Gastroesophageal sphincter (tissue), 4 donors: ENCODE measurements around a stretch of chr1.

DNA sequence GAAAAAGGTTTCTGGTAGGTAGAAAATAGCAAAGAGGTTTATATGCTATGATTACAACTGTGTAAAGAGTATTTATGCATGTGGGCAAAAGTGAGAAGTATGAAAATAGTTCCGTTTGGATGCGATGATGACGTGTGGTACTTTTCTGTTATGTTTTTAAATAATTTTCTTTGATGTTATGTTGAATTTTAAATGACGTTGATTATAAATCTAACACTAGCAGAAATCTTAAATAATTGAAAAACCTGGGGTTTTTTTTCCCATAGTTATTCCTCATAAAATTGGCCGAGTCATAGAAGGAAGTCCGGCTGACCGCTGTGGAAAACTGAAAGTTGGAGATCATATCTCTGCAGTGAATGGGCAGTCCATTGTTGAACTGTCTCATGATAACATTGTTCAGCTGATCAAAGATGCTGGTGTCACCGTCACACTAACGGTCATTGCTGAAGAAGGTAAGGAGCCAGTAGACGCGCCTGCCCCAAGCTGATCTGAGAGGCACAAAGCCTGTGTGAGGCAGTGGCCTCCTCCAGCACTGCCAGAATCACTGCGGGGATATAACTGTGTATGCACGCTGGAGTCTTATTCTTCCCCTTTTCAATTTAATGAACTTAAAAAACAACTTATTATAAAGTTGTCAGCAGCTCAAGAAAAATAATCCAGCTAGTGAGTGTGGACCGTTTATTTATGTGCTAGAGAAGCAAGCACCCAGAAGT is 100.3 kb downstream of the PHTF1 start:
- PRO-cap = no peak
- RAMPAGE, long total RNA, 4 experiments = no peak in any of the 4 experiments

DNA sequence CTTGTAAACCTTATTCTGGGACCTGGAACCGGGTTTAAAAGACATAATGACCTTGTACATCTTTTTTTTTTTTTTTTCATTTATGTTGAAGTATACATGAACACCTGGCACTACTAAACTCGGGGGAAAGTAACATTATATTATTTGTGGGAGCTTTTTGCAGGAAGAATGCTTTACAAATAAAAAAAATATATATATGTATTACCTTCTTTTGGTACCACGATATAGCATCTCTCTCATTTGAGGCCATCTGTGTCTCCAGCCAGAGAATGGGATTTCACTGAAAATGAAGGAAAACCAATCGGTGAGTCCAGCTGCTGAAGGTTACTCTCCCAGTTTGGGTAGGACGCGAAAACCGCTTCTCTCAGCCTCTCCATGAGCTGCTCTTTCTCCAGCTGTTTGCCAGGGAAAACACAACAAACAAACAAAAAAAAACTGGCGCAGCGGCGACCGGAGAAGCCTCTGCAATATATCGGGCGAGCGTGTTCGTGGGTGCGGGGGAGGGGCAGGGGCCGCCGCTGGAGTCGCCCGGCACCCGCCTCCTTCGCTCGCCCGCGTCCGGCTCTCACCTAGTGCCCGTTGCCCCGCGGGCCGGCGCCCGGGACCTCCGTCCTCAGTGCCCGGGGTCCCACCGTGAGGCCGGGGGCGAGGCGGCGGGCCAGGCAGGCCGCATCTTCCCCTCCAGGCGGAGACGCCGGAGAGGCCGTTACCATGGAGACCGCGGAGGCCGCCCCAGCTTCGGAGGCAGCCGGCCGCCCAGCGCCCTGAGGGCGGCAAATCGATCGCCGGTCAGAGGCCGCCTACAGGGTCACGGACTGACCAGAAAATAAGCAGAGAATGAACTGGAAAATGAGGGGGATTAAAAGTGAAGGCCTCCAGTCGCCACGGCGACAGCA is 584 bp downstream of the PHTF1 start:
- PRO-cap = no peak
- RAMPAGE, long total RNA, 4 experiments = no peak in any of the 4 experiments

GRCh38 chr1:113793577-113793827 is 18.8 kb downstream of the RSBN1 start:
- PRO-cap = no peak
- RAMPAGE, long total RNA, 4 experiments = no peak in any of the 4 experiments

- PRO-cap = no peak
- RAMPAGE, long total RNA, 4 experiments = no peak in any of the 4 experiments
Measured at GRCh38 chr1:113804636-113805152, 7.6 kb downstream of the RSBN1 start.

DNA sequence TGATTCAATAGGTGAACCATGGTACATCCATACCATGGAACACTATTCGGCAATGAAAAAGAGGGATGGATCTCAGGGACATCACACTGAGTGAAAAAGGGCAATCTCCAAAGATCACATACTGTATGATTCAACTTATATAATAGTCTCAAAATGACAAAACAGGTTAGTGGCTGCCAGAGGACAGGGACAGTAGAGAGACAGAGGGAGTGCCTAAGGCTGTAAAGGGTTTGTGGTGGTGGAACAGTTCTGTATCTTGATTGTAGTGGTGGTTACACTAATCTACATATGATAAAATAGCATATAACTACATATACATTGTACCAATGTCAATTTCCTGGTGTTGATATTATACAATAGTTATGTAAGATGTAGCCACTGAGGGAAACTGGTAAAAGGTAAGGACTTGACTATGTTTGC is 3.7 kb downstream of the RSBN1 start:
- PRO-cap = no peak
- RAMPAGE, long total RNA, 4 experiments = no peak in any of the 4 experiments

DNA sequence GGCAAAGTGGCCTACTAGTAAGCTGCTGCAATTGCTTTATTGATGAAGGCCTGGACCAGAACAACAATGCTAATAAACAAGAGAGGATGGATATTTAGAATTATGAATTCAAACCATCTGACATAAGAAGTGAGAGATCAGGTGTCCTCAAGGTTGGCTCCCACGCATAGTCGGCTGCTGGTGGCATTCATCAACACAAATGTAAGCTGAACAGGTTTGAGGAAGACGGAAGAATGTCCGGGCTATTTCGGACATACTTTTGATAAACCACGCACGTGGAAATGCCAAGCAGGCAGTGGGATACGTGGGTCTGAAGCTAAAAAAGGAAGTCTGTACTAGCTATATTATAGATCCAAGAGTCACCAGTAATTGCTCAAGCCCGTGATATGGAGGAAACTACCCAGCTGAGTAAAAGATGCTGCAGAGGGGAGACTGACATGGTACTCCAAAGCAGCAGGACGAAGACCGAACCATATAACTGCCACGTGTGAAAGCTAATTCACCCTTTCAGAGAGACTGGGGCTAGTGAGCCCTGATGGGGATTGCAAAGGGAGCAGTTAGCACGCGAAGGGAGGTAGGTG is 489 bp downstream of the AP4B1 start:
- PRO-cap = no peak
- RAMPAGE, long total RNA, 4 experiments = no peak in any of the 4 experiments

DNA sequence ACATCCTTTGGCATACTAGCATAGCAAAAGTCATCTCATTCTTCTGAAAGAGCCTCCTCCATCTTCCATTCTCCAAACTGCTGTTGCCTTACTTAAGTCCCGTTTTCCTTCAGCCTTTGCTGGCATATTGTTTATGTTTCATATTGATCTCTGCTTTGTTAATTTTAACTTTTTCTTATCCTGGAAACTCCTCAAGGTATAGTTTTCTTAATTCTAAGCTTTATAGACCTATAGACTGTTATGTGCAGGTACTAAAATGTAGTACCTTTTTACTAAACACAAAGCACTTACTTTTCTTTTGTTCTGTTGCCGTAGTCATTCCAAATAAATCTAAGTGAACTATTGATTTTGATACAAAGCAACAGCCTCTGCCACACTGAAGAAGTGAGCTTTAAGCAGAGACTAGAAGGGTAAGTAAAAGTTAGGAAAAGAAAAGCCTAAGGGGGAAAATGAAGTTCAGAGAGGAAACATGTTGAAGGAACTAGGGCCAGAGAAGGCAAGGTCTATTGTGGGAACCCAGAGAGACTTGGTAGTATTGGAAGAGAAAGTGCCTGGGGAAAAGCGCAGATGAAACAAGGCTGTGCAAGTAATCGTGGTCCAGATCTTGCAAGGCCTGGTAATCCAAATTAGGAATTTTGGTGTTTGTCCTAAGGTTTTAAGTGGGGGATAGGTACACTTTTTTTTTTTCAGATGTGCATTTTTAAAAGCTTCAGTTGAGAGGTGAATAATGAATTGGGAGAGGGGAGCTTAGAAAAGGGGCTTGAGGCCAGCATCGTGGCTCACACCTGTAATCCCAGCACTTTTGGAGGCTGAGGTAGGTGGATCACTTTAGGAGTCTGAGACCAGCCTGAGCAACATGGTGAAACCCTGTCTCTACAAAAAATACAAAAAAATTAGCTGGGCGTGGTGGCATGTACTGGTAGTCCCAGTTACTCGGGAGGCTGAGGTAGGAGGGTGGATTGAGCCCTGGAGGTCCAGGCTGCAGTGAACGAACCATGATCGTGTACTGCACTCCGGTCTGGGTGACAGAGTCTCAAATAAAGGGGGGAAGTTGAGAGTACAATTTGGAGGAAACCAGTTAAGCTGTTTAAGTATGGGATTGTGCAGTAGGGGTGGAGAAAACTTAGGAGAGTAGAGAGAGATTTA is 4.1 kb downstream of the HIPK1 start:
- PRO-cap = no peak
- RAMPAGE, long total RNA, 4 experiments = no peak in any of the 4 experiments

DNA sequence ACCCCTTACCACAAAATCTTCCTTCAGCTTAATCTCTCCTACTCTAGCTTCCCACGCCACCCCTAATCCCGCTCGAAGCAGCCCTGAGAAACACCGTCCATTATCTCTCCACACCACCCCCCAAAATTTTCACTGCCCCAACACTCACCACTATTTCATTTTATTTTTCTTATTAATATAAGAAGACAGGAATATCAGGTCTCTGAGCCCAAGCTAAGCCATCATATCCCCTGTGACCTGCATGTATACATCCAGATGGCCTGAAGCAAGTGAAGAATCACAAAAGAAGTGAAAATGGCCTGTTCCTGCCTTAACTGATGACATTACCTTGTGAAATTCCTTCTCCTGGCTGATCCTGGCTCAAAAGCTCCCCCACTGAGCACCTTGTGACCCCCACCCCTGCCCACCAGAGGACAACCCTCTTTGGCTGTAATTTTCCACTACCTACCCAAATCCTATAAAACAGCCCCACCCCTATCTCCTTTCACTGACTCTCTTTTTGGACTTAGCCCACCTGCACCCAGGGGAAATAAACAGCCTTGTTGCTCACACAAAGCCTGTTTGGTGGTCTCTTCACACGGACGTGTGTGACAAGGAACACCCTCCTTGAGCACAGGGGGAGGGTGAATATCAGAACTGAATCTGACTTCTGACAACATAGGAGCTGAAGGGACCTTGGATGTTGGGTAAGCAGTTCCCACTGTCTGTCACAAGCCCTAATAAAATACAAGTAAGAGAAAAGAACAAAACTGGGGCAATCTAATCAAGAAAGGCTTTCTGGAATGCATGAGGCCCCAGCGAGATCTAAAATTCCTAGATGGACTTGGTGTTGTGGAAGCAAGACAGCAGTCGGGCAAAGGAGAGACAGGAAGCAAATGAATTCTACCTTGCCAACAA is 52.9 kb downstream of the OLFML3 start:
- PRO-cap = no peak
- RAMPAGE, long total RNA, 4 experiments = no peak in any of the 4 experiments

DNA sequence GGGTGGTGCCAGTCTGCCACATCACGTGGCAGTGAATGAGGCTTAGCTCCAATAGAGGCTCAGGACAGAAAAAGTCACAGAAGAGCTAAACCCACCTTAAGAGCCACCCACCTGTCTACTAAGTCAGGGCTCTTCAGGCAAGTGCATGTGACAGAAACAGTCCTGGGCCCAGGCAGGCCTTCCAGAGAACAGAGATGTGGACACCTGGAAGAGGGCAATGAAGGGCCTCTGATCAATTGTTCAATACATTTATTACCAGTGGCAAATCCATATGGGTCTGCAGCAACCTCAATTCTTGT is 57.1 kb downstream of the OLFML3 start:
- PRO-cap = no peak
- RAMPAGE, long total RNA, 4 experiments = no peak in any of the 4 experiments

DNA sequence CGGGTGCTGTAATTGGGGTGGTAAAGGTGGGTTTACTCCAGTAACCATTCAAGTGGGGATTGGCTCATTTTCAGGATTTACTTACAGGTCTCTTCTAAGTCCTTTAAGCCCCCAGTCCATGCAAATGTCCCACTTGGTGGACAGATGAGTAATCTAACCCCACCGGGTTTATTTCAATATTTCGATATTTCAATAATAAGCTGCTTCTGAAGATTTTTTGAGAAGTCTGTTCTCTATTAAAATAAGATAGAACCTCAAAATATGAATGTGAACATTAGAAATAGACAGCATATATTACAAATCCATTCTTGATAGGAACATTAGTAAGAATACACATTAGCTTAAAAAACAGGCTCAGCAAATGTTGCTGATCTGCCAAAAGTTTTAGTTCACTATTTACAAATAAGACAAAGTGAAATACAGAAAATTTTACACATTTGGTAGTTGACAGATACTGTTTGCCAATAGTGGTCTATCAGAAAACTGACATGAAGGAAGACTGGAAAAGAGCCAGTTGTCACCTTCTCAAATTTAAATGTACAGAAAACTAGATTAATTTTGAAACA is 114.6 kb downstream of the TRIM33 start:
- PRO-cap = no peak
- RAMPAGE, long total RNA, 4 experiments = no peak in any of the 4 experiments

DNA sequence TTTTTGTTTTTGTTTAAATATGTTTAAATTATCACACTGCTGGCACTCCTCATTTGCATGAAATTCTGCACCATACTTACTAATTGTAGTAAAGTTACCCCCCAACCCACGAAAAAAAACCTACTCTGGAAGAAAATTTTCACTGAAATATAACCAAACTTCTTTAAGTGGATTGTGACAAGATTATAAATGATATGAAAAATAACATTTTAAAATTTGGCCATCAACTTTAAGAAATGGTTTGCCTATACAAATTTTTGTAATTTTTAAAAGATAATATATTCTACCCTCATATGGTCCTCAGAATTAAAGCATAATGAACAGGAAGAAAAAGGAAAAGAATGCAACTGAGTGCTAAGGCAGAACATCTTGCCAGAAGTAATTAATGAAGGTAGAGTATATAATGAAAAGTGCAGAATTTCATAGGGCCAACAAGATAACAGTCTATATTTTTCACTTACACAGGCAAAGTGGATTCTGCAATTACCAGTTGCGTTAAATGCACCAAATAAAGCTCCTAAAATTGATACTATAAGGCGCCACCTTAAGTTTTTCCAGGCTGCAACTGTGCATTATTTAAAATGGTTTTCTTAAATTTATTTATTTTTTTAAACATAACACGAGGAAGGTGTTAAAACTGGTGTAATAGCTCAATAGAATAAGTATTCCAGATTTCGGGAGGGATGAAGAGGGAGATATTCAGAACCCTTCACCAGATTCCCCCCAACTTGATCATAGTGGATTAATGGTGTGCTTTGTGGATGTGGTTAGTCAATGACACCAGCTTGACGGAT is 1.0 kb upstream of the NRAS start:
- PRO-cap = no peak
- RAMPAGE, long total RNA, 4 experiments = no peak in any of the 4 experiments

GRCh38 chr1:114720471-114720845 is 3.9 kb upstream of the NRAS start:
- PRO-cap = no peak
- RAMPAGE, long total RNA, 4 experiments = no peak in any of the 4 experiments

GRCh38 chr1:114726770-114727304 is 10.3 kb upstream of the NRAS start:
- PRO-cap = no peak
- RAMPAGE, long total RNA, 4 experiments = no peak in any of the 4 experiments

GRCh38 chr1:114737861-114738342 is 19.9 kb downstream of the CSDE1 start:
- PRO-cap = no peak
- RAMPAGE, long total RNA, 4 experiments = no peak in any of the 4 experiments

DNA sequence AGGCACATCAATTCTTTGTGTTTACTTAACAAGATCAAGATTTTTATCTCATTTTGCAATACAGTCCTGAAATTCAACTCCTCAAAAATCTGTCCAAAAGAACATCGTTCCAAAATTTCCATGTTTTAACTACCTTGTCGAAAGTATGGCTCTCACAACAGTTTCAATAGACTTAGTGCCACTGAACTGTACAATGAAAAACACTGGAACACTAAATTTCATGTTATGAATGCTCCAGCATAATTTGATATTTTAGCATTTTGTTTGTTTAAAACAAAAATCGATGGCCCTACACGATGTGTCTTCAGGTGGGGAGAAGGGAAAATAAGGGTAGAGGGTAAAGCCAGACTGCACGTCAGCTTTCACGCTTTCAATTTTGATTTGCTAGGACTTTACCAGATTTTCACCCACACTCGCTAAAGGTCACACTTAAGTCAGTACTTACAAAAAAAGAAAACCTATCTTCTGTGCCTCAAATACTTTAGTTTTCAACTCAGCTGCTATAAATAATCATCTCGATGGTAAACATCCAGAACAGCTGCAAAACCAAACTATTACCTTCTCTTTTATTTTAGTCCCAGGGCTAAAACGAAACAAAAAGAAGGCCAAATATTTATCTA is 1.9 kb downstream of the CSDE1 start:
- PRO-cap = no peak
- RAMPAGE, long total RNA, 4 experiments = no peak in any of the 4 experiments

- PRO-cap = no peak
- RAMPAGE, long total RNA, 4 experiments = no peak in any of the 4 experiments
Measured at GRCh38 chr1:115069194-115069501, 20.2 kb downstream of the TSPAN2 start.

GRCh38 chr1:115087987-115088870 is 1.1 kb downstream of the TSPAN2 start:
- PRO-cap = bidirectional peak, plus-strand start at chr1:115088665, minus-strand start at chr1:115088643
- RAMPAGE, long total RNA, 4 experiments = no peak in any of the 4 experiments

GRCh38 chr1:115215956-115216734 is 121.9 kb downstream of the NGF start:
- PRO-cap = no peak
- RAMPAGE, long total RNA, 4 experiments = no peak in any of the 4 experiments

- PRO-cap = no peak
- RAMPAGE, long total RNA, 4 experiments = no peak in any of the 4 experiments
Measured at GRCh38 chr1:115829316-115829600, 11.7 kb downstream of the NHLH2 start.

GRCh38 chr1:116147682-116148003 is 36.4 kb downstream of the MAB21L3 start:
- PRO-cap = no peak
- RAMPAGE, long total RNA, 4 experiments = no peak in any of the 4 experiments